Measurements from ENCODE around the gene RINL.

DNA sequence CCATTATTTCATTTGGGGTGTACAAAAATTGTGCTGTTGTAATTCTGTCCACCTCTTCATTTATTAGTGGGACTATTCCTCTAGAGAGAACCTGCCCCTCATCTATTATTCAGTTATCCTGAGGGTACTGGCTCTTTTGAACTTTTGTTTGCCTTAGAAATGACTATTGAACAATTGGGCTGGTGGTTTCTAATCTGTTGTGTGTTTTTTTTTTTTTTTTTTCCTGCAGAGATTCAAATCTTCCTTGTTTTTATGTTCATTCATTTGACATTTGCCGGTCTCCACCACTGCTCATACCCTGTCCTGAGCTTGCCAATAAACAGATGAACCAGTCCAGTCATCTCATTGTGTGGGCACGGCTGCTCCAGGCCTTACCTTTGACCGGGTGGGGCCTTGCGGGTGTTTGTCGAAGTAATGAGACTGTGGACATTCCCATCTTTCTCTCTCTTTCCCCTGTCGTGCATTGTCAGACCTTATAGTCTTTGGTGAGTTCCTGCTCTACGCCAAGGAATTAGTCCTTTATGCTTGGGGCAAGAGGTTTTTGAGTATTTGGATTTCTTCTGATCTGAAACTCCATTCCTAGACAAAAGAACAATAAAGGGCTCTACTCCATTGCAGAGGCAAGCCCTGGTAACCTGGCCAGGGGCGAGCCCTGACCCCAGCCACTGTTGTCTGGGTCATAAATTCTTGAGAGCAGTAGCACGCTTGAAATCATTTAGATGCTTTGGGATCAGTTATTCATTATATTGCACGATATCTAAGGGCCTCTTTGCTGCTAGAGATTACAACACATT lies 34.4 kb downstream of the SIPA1L3 start:
- RRBS = 77% methylated on average over 3 of the region's 10 CpGs

- RRBS = 41% methylated on average over 6 of the region's 17 CpGs
Measured at GRCh38 chr19:38183044-38183542, 40.9 kb downstream of the DPF1 start.

GRCh38 chr19:38227787-38228387 lies 3.9 kb upstream of the DPF1 start:
- RRBS = no CpG with 5 or more reads among the region's 20 CpGs

- RRBS = no CpG with 5 or more reads among the region's 3 CpGs
Measured at GRCh38 chr19:38263671-38263912, 781 bp upstream of the SPINT2 start.

DNA sequence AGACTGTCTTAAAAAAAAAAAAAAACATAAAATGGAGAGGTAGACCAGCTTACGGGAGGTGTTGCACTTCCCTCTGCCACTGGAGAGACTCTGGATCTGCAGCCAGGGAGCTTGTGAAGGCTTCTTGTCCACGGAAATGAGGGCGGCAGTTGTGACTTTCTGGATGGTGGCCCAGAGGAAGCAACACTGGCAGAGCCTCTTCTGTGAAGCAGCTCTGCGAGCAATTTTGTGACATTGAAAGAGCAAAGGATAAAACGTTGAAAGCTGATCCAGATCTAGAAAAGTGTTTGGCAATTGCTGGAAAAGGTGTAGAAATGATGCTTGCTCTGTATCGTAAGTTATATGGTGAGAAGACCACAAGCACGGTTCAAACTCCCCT lies 10.4 kb downstream of the SPINT2 start:
- RRBS = no CpG with 5 or more reads among the region's 7 CpGs

DNA sequence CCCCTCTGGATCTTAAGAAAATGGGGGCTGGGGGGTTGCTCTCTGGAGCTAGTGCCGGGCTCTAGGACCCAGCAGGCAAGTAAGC lies 126 bp upstream of the SPRED3 start:
- RRBS = no CpG with 5 or more reads among the region's 1 CpG

- RRBS = 35% methylated on average over 14 of the region's 39 CpGs
Measured at GRCh38 chr19:38395894-38396157, 7.1 kb upstream of the FAM98C start.

GRCh38 chr19:38452809-38453179 lies 19.3 kb downstream of the RYR1 start:
- RRBS = no CpG with 5 or more reads among the region's 25 CpGs

DNA sequence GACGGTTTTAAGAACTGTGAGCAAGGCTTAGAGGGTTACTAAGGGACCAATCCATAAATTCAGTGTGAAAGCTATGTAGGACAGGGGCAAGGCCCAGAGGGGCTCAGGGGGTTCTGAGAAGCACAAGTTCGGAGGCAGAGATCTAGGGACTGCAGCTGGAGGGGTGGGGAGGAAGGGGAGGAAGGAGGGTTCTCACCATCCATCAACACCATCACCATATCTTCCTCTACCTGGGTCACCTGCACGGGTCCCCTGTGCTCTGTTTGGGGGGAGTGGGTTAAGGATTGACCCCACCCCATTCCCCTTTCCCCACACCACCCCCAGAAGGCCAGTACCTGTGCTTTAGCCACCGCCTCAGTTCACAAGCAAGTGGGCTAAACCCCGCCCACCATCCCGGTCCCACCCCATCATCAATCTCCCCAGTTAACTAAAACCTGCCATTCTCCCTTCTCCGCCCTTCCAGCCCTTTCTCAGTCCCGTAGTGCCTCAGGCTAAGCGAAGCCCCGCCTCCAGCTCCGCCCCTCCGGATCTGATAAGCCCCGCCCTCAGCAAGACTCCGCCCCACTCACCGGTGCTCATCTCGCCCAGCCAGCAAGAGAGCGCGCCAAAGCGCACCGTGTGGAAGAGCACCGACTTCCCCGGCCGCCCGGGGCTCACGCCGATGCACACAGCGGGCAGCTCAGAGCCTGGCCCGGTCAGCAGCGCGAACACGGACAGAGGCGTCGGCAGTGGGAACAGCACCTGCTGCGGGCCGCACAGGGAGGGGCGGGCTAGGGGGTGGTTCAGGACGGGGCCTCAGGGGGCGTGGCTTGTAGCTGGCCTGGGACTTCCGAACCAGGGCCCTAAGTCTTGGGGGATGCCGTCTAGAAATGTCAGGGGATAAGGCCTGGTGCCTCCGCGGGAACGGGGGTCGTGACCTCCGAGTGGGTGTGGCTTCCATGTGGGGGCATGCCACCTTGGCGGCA lies 21.7 kb downstream of the MAP4K1 start:
- RRBS = 10% methylated on average over 15 of the region's 46 CpGs

DNA sequence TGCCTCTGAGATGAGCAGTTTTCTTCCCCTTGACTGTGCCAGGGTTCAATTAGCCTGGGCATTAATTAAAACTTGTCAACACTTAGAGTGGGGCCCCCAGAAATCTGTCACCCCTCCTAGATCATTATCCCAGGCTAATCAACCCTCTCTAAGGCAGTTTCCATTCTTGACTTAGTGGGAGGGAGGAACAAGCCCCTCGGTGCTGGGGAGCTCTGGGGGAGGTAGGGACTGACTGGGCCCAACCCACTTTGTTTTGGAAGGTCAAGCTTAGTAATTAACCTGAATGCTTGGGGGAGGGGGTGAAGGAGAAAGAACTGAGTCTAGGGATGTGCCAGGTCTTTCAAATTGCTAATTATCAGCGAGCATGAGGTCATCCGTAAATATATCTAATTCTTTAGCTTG lies 19.2 kb downstream of the ACTN4 start:
- RRBS = no CpG with 5 or more reads among the region's 3 CpGs

- RRBS = no CpG with 5 or more reads among the region's 15 CpGs
Measured at GRCh38 chr19:38693123-38693659, 45.7 kb downstream of the ACTN4 start.

- RRBS = no CpG with 5 or more reads among the region's 27 CpGs
Measured at GRCh38 chr19:38695851-38697057, 48.0 kb downstream of the CAPN12 start.

GRCh38 chr19:38697655-38698307 lies 46.5 kb downstream of the CAPN12 start:
- RRBS = no CpG with 5 or more reads among the region's 15 CpGs

GRCh38 chr19:38722701-38723461 lies 21.4 kb downstream of the CAPN12 start:
- RRBS = 93% methylated on average over 3 of the region's 15 CpGs

DNA sequence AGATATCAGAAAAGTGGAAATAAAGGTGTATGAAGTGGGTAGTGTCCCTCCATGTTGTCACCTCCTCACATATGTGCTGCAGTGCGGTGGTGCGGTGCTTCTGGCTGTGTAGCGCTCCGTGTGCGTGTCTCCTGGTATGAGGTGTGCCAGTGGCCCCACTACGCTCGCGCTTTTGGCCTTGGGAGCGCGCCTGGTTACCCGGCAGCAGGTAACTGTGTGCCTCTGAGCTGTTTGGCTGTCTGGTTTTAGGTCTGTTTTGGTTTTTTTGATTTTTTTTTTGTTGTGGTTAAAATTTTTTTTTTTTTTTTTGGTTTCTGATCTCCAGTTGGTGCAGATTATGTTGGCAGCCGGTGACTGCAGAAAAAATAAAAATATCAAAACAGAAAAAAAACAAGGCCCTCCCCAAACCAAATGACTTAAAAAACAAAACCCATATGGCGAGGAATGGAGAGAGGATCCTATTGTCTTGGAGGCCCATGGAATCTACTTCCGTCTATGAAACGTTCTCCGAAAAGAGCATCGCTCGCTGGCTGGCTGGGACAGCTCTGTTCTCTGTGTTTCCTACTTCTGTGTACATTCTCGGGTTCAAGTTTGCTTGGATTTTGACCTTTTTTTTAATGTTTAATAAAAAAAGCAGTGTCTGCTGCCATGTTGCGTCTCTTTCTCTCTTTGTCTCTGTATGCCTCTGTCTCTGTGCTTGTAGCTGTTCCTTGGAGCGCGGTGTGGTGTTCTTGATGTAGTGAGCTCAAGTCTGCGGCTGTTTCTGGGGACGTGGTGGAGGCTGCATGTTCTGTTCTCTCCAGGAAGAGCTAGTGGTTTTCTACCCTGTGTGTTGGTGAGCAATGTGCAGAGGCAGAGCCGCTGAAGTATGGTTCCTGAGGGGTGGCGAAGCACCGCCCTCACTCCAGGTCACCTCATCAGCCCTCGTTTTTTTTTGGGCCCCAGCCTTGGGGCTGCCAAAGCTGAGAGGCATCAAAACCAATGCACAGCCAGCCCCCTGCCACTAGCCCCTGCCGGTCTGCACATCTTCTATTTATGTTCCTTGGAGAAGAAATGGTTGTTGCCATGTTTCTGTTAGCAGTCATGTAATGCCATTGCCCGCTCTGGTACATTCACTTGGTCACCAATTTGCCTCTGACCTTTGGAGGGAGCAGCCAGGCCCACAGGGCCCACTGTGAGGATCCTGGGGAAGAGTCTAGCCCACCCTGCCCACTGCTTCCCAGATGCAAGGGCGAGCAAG lies 7.6 kb downstream of the HNRNPL start:
- RRBS = no CpG with 5 or more reads among the region's 31 CpGs

DNA sequence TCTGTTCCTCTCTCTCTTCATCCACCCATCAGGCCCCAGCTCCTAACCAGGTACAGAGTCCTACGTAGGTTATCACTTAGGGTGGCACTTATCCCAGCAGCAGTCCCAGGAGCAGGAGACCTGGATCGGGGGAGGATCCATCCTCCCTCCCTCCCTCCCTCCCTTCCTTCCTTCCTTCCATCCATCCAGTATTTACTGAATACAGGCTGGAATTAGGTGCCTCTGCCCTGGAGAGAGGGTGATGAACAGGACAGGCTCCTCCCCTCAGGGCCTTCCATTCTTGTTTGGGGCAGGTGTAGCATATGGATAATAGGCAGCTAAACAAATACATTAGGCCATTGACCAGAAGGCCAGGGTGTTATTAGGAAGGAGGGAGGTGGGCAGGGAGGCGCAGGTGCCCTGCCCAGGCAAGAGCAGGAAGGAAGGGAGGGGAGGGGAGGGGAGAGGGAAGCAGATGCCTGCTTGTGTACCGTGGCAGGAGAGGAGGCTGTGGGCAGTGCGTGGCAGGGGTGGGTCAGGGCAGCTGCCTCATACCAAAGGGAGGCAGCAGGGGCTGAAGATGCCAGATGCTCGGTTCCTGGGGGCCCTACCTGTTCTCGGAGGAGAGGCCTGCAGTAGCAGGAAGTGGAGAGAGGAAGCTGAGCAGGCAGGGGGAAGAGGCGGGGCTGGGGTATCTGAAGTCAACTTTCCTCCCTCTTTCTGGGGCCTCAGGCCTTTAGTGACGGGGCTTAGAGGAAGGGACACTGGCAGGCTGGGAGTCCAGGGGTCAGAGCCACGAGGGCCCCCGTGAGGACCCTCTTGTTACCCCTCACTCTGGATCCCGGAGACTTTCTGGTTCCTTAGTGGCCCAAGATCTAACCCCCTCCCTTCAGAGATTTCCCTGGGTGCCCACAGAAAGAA lies at the start of gene RINL:
Gene RINL, minus strand, starts transcription at position 634 of the 900 bp plus-strand sequence.
- RRBS = 40% methylated on average over 1 of the region's 12 CpGs

DNA sequence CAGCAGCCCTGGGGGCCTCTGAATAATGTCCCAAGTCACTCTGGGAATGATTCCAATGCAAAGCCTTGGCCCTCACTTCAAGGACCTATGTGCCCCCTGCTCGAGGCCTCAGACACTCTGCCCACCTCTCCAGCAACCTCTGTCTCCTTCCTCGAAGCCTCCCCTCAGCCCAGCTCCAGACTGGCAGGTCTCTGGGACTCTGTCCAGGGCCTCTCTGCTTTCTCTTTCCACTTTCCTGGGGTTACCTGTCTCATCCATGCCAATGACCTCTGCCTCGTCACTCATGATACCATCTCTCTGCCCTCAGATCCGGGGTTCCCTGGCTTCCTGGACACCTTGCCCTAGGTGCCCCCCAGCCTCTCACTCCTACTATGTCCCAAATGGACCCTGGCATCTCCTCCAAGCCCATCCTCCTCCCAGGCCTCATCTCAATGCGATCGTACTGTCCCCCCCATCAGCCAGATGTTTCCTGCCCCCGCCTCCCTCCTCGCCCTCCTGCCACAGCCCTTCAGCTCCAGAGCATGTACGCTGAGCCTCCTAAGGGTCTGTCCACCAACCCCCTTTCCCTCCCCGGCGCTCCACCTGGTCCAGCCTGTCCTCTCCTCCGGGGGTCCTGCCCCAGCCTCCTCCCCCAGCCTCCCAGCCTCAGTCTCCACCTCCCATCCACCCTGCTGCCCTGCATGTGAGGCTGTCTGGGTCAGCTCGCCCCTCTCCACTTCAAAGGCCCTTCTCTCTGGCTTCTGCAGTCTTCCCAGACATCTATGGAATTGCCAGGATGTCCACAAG lies 4.6 kb downstream of the SIRT2 start:
- RRBS = no CpG with 5 or more reads among the region's 13 CpGs

GRCh38 chr19:38898781-38899141 lies 657 bp downstream of the SIRT2 start:
- RRBS = no CpG with 5 or more reads among the region's 9 CpGs

DNA sequence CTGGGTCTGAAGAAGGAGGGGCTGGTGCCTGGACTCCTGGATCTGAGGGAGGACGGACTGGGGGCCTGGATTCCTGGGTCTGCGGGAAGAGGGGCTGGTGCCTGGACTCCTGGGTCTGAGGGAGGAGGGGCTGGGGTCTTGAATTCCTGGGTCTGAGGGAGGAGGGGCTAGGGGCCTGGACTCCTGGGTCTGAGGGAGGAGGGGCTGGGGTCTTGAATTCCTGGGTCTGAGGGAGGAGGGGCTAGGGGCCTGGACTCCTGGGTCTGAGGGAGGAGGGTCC lies 242 bp upstream of the NCCRP1 start:
- RRBS = no CpG with 5 or more reads among the region's 2 CpGs

DNA sequence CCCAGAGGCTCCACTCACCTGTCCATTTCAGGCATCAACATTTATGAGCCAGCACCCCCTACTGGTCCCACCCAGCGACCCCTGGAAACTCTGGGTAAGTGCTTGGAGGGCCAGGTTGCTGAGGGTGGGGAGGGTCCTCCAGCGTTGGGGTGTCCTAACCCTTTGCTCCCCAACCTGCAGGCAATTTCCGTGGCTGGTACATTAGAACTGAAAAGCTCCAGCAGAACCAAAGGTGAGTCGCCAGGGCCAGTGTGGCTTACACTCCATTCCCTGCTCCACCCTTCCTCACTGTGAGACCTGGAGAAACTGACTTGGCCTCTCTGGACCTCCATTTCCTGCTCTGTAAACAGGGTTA lies 1.2 kb downstream of the NCCRP1 start:
- RRBS = no CpG with 5 or more reads among the region's 4 CpGs